HT-29 (cell line): ENCODE measurements around a stretch of chr7.

DNA sequence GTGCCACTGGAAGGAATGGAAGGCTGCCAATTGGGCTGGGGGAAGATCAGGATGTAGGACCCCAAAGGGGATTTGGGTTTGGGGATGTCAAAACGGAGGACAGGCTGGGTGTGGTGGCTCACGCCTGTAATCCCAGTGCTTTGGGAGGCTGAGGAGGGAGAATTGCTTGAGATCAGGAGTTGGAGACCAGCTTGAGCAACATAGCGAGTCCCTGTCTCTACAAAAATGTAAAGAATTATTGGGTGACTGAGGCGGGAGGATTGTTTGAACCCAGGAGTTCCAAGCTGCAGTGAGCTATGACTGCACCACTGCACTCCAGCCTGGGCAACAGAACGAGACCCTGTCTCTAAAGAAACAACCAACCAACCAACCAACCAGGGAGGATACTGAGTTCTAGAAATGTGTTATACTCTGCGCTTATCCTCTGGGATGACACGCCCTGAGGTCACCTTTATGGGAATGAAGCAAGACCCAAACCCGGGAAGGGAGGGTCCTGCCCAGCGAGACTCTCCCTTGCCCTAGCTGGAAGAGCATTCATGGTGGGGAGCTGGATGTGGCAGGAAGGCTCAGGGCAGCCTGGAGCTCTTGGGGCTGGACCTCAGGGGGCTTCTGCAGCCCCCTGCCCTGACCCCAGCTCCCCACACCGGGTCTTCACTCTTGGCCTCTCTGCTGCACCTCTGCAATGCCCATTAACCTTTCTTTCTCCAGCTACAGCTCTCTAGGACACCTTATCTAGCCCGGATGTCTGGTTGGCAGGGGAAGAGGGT lies 26.7 kb downstream of the EPHB4 start:
- RAMPAGE, long total RNA: no peak

DNA sequence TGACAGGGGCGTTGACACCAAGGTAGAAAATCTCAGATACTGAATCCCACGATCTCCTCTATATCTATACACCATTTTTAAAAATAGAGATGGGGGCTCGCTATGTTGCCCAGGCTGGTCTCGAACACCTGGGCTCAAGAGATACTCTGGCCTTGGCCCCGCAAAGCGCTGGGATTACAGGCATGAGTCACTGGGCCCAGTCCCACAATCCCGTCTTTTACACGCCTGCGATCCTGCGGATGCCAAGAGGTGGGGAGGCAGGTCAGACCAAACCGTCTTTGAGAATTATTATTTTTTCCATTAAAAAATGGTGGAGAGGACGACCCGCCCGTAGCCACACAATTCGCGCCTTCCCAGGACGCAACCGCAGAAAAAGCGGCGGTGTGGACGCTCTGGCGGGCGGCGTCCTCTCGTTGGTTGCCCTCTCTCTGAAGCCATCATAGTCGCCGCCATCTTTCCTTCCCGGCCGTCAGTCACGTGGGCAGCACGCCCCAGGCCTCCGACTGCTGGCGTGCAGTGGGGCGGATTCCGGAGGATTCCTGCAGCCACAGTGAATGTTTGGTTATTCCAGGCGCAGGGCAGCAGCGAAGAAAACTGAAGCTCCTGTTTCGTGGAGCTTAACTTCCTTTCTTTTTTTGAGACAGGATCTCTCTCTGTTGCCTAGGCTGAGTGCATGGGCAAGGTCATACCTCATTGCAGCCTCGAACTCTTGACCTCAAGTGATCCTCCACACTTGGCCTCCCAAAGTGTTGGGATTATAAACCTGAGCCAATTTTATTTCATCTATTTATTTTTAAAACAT lies 9.9 kb upstream of the EPHB4 start:
- RAMPAGE, long total RNA: no peak

- RAMPAGE, long total RNA: no peak
Measured at GRCh38 chr7:100894090-100894766, 1.5 kb downstream of the ACHE start.

DNA sequence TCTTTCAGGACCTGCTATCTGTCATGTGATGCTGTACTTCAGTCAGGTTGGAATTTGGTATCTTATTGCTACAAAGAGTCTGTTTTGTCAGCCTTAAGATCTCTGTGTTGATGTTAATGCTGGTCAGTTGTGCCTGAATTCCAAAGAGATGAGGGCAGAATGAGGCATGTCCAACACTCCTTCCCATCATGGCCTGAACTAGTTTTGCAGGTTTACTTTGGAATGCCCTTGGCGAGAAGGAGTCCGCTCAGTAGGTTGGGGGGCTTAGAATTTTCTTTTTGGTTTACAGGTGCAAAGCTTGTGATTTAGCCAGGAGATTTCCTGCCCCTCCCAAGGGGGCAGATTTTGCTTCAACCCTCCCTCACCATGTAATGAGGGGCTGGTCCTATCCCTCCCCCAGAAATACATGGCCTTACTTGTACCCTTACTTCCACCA lies 19.8 kb upstream of the MUC3A start:
- RAMPAGE, long total RNA: no peak

- RAMPAGE, long total RNA: no peak
Measured at GRCh38 chr7:101090491-101090861, 5.2 kb downstream of the TRIM56 start.

GRCh38 chr7:101117270-101117833 lies 9.6 kb upstream of the SERPINE1 start:
- RAMPAGE, long total RNA: no peak

GRCh38 chr7:101173909-101174677 lies 6.0 kb downstream of the NAT16 start:
- RAMPAGE, long total RNA: no peak

DNA sequence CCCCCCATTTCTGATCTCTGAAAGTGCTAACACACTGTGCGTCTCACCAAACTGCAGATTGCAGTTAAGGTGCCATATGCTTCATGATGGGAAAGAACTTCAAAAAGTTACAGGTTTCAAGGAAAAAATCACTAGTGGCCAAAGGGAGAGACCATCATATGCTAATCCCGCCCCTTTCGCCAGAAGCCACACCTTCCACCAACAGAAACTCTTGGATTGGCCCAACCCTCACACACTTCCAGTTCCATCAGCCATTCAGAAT lies 2.2 kb upstream of the NAT16 start:
- RAMPAGE, long total RNA: no peak

DNA sequence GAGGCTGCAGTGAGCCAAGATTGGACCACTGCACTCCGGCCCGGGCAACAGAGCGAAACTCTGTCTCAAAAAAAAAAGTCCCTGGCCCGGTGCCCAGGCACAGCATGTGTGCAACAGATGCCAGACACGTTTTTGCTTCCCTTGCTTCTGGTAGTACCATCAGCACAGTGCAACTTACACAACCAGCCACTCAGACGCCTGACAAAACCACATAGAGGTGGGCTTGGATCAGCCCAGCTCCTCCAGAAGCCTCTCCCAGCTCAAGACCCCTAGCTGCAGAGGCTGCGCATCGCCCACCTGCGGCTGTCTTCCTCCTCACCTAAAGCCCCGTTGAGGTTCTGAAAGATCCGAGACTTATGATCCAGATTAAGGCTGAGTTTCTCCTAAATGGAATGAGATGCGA lies 2.6 kb downstream of the PLOD3 start:
- RAMPAGE, long total RNA: no peak

GRCh38 chr7:101537177-101537589 lies 91.9 kb downstream of the MYL10 start:
- RAMPAGE, long total RNA: no peak

DNA sequence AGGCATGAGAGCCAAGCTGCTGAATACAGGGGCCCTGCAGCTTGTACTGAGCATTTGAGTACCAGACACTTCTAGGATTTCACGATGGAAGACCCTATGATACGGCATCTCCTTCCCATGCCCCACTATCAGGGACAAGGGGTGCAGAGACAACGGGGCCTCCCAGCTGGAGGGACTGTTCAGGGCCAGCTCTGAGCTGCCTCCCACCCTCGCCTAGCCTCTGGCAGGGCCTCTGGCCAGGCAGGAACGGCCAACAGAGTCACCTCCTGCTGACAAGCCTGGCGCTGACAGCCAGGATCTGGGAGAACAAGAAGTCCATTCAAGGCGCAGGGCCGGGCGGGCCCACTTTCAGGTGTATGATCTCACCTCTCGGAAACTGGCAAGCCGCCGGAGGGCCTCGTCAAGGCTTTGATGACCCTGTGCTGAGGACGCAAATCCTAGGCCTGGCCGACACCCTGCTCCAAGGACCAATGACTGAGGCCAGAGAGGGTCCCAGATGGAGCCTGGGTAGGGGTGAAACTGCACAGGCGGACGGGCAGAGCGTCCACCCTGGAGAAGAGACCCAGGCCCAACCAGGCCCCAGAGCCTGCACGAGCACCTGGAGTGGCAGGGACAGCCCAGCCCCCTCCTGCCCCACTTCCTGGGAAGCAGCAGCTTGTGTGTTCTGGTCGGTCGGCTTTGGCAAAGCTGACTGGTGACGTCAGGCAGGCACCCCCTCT lies 30.7 kb downstream of the MYL10 start:
- RAMPAGE, long total RNA: no peak

DNA sequence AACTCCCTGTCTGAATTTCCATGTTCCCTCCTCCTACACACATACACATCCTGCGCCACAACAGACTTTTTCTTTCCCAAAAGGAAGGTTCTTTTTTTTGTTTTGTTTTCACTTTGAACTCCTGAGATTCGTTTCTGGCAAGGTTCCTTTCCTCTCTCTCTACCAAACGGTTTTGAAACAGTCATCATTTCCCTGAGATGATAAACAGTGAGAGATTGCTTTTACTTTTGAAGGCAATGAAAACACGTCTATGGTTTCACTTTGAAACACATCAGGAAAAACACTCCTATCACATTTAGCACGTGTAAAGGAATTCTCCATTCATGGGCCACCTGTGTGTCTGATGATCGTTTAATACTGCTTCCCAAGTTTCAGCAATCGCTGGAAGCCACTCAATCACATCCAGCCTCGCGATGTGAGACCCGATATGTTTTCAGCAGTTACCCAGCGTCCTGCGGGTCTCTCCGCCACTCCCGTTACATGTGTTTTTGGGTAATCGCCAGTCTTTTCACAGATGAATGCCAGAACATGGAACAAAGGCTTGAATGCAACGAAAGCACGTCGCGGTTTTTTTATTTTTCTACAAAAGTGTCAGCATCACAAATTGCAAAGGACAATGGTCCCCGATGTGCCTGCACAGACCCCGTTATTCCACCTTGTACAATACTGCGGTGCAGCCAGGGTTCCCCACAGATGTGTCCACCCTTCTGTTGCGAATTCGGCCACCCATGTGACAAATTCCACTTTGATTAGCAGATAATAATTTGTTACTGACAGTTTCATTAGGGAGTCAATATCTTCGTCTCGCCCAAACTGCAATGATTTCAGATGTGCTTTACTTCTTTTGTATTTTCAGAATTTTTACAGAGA lies 62.7 kb upstream of the CUX1 start:
- RAMPAGE, long total RNA: no peak

DNA sequence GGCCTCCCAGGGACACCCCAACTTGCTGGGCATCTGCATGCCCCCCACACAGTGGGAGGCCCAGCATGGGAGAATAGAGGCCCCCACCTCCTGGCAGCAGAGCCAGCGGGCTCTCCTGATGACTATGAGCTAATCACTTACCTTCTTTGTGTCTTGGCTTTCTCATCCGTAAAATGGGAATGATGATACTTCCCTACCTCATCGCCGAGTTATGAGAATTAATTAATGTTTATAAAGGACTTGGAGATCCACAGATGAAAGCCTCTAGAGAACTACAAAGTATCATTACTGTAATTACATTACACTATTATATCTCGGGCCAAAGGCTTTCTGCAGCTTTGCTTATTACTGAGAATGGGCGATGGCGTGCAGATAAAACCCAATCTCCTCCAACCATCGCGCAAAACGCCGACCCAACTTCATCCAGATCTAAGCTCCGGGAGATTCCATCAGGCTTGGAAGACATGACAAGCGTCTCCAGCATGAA lies 42.4 kb upstream of the CUX1 start:
- RAMPAGE, long total RNA: no peak

DNA sequence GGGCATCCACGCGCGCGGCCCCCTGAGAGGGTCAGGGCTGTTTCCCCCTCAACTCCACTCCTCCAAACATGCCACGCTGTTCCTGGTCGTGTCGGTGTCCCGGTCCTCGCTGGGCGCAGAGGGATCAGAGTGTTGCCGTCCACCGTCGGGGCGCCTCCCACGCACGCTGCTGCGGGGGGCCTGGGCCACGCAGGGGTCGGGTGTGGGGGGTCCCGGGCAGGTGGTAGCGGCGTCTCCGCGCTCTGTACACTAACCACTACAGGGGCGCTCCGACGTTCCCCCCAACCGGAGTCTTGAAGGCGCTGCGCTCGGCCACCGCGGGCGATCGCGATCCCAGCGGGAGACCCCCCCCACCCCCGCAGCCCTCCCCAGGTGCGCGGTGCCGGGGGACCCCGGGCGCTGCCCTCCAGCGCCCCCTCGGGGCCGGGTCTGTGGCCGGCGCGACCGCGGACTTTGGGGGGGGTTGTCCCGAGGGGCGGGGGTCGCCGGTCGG lies 2.1 kb upstream of the CUX1 start:
- RAMPAGE, long total RNA: no peak

DNA sequence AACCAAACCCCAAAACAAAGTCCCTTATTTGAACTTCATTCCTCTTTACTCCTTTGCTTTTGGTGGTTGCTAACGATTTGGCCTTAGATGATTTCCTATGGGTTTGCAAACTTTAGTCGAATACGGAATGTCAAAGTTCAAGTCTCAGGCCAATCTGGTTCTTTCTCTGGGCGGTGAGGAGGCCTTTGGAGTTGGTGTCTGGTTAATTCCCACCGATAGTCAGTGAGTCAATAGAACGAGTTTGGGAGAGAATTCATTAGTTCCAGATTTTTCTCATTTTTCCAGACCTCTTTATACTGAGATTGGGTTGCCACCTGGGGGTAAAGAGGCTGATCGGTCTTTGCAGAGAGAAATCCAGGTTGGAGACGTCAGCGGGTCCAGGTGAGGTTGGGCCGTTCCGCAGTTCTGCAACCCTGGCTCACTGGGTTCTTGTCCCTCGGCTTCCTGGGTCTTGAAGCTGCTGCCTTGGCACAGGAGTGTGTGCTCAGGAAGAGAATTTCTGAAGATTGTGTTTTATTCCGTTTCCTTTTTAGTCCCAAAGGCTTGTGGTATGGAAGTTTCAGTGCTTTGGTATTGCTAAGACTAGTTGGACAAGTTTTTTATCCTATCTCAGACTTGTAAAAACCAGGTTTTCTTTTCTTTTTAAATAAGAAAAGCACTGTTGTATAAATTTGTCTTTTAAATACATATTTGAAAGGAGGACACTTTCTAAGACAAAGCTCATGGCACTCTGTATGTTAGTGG lies 1.3 kb downstream of the CUX1 start:
- RAMPAGE, long total RNA: no peak

DNA sequence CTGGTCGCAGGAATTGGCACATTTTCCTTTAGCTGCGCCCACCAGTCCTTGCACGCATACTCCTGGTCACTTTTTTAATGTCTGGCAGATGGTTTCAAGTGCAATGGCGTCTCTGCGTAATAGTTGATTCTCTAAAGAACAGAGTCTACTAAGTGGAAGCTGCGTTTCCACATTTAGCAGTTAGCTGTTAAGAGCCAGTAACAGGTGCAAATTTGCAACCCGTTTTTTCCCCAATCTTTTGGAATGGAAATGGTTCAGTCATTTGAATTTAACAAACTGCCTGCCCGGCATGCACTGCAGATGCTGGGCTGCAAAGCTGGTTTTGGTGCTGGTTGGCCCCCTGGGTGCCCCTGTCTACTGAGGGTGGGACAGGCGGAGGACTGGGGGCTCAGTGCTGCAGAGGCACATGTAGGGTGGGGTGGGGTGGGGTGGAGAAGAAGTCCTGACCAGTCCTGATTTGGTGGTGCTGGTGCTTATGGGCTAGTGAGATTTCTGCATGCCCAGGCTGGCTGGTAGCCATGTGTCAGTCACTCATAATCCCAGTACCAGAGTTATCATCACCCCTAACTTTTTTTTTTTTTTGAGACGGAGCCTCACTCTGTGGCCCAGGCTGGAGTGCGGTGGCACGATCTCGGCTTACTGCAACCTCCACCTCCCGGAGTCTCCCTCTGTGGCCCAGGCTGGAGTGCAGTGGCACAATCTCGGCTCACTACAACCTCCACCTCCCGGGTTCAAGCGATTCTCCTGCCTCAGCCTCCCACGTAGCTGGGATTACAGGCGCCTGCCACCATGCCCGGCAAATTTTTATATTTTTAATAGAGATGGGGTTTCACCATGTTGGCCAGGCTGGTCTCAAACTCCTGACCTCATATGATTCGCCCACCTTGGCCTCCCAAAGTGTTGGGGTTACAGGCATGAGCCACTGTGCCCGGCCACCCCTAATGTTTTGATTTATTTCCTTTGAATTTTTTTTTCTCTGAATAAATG lies 44.1 kb downstream of the CUX1 start:
- RAMPAGE, long total RNA: no peak

GRCh38 chr7:101869350-101869997 lies 52.0 kb downstream of the CUX1 start:
- RAMPAGE, long total RNA: no peak

DNA sequence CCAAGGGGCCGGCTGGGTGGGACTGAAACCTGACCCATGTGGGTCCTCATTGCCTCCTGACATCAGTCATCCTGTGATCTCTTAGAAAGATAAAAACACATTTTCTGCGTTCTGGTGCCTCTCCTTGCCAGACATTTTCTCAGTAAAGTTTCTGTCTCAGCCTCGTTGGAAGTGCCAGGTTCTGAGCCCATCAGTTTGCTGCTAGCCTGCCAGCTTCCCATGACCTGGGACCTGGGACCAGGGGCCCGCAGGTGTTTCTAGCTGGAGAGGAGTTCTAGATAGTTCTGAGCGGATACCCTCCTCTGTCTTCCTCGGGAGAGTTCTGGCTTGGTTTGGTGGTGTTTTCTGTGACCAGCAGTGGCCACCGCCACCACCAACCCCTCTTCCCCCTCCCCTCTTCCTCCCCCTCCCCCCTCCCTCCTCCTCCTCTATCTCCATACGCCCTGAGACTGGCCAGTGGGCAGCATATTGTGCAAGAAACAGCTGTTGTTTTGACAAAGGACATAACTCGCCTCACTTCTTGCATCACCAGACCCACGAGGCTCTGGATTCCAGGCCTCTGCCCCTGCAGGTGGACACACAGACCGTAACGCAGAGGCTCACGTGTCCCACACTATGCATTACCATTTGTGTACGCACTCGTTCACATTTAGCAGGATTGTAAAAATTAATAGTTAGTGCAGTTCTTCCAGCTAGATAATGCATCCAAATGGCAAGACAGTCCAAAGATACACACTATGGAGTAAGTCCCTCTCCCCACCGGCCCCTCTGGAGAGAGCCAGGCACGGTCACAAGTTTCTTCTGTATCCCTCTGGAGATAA lies 94.6 kb downstream of the CUX1 start:
- RAMPAGE, long total RNA: no peak

- RAMPAGE, long total RNA: no peak
Measured at GRCh38 chr7:101912701-101912900, 95.2 kb downstream of the CUX1 start.

DNA sequence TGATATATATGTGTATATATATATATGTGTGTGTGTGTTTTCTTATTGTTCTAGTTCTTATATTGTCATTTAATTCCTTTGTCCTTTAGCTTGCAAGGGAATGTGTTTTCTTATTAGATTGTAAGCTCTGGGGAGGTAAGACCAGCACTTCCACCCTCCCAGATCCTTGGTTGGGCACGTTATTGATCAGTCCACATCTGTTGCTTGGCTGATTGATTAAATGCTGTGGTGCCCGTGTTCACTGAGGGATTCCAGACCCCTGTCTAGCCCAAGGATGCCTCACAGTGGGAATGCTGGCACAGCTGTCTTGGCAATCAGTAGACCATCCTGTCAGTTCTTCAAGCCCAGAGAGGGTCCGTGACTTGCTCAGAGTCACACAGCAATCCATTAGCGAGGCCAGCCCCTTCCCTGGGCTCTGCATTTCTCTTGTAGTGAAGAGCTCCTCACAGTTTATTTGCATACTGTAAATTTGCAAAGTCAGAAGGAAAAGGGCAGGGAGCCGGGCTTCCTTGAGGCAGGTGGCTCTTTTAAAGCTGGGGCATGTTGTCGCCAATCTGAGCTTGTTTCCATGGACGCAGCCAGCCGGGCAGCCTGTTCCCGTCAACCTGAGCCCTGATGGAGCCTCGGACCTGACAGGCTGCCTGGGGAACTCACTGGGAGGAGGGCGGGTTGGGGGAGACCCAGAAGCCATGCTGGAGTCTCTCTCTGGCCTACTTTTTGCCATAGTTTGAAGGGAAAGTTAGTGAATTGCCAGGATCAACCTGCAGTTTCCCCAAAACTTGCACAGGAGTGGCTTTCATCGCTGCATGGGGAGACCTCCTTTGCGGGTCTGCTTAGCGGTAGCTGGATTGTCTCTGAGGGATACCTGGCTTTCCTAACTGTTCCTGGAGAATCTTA lies 123.4 kb downstream of the CUX1 start:
- RAMPAGE, long total RNA: no peak